Colic lymph node (tissue), 1 donor: ENCODE measurements around the genes SLC25A17, PMM1 and CCDC134.

DNA sequence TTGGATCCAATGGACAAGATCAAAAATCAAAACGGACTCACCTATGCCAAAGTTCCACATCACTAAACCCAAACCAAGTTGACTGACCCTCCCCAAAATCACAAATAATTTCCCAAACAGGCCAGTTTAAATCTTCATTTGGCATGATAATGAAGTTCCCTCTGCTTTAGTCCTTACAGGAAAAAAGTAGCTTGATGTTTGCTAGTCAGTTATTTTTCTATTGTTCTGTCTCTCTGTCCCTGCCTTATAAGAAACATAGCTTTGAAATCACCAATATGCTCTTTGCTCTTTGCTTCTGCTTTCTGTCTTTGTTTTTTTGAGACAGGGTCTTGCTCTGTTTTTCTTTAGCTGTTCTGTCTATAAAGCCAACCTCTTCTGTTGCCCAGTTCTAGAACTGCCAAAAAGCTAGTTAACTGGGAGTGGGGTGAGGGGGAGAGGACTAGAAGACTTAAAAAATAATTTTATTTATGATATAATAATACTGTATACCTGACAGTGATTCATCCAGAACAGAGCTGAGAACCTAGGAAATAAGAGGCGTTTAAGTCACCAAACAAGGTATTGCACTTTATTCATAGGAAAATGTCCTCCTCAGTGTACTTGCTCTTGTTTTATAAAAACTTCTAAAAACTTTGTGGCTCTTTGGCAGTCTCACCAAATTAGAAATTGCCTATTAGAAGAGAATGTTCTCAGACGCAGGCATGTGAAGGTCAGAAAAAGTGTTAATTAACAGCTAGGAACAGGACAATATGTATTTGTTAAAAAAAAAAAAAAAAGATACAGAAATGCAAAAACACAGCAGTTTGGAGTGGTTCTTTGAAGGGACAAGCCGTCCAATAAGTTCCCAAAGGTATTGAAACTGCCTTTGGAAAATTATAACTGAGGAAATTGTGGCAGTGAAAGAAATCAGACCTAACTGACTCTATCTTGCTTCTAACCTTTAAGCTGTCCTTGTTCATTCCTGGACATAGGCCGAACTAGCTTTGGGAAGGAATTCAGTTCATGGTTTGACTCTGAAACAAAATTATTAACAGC lies 68.1 kb downstream of the SLC25A17 start:
- PRO-cap, result no peak

DNA sequence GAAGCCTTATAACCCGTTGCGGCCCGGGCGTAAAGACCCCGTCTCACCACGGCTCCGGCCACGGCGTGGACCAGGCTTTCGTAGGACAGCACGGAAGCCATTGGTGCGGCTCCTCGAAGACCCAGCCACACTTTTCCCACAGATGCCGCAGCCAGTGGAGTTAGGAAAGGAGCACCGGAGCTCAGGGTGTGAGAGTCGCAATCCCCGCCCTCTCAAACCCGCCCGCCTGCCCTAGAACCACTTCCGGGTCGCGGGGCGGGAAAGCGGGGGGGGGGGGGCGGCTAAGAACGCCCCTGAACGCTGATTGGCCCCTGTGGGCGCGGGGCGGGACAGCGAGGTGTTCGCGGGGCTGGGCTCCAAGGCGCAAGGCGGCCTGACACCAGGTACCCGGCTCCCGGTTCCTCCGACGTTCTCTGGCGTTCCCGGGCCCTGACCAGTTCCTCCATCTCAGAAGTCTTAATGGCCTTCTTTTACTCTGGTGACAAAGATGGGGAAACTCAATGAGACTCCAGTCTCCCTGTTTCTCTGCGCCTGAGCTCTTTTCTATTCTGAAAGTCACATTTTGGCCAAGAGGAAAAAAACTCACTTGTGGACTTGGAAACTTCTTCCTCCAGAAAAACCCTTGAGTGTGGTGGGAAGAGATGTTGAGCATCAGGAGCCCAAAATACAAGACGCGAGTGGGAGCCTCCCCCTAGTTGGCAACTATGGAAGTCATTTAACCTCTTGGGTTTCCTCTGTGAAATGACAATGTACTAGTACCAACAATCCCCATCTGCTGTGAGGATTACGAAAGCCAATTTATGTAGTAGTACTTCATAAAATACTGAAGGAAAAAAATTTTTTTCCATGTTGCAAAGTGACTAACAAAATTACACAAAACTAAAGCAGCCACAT lies at the start of gene SLC25A17:
TSS of gene SLC25A17 (minus strand) at position 199 of the 894 bp plus-strand sequence.
- PRO-cap, result bidirectional peak, plus-strand start at position 340 of the sequence, minus-strand start at position 214 of the sequence

DNA sequence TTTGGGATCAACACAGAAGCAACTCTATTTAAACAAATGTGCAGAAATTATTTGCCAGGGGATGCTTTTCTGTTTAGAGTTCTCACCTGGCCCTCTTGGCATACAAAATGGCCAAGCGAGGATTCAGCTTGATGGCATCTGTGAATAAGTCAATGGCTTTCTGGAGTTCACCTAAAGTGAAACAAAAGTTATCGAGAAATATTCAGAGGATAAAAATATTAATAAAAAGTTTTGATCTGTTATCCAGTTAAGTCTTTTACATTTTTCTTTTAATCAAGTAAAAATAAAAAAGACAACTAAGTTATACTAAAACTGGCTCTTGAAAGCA lies 16.5 kb upstream of the SLC25A17 start:
- PRO-cap, result no peak

DNA sequence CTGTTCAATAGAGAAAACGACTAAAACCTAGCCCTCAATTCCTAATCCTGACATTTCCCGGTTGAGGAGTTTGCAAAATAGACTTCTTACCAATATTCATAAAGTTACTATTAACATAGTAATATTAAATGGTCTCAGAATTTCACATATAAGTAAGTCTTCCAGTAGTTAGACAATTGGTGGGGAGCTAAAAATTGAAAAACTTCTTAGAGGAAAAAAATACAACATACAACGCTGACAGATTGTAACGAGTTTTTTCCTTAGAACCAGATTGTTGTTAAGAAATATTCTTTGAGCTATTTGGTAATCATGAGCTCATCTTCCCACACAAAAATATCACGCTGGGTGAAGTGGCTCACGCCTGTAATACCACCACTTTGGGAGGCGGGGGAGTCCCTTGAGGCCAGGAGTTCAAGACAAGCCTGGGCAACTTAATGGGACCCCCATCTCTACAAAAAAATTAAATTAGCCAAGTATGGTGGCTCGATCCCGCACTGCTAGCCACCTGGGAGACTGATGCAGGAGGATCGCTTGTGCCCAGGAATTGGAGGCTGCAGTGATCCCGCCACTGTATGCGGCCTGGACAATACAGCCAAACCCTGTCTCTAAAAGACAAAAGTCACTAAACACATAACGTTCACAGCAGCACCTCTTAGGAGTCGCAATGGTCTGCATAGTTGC lies 1.5 kb downstream of the ST13 start:
- PRO-cap, result no peak

DNA sequence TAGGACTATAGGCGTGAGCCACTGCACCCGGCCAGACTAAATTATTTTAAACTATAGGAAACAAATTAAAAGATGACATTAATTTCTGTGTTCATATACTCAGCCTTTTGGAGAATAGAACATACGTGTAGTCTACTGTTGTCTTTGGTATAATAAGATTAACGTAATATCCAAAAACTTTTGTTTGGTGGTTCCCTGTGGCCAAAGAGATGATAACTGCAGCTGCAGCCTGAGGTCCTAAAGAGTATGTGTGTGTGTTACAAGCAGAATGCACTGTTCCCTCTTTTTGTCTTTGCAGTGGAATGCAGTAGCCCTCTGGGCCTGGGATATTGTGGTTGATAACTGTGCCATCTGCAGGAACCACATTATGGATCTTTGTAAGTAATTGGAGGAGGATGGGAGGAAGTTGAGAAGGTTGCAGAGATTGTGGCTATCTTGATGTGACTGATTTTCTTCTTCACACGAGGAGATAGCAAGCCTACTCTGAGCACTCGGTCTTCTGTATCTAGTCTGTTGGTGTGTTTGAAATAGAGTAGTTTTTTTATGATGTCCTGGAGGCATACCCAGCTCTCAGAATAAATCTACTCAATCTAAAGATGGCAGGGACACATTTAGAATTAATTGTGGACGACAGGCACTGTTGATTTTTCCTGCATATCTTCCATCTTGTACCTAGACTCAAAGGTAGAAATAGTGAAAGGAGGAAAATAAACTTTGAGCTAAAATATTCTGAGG lies 2.2 kb downstream of the RBX1 start:
- PRO-cap, result no peak

- PRO-cap, result no peak
Observed at GRCh38 chr22:41003110-41003590, 52.0 kb downstream of the RBX1 start.

DNA sequence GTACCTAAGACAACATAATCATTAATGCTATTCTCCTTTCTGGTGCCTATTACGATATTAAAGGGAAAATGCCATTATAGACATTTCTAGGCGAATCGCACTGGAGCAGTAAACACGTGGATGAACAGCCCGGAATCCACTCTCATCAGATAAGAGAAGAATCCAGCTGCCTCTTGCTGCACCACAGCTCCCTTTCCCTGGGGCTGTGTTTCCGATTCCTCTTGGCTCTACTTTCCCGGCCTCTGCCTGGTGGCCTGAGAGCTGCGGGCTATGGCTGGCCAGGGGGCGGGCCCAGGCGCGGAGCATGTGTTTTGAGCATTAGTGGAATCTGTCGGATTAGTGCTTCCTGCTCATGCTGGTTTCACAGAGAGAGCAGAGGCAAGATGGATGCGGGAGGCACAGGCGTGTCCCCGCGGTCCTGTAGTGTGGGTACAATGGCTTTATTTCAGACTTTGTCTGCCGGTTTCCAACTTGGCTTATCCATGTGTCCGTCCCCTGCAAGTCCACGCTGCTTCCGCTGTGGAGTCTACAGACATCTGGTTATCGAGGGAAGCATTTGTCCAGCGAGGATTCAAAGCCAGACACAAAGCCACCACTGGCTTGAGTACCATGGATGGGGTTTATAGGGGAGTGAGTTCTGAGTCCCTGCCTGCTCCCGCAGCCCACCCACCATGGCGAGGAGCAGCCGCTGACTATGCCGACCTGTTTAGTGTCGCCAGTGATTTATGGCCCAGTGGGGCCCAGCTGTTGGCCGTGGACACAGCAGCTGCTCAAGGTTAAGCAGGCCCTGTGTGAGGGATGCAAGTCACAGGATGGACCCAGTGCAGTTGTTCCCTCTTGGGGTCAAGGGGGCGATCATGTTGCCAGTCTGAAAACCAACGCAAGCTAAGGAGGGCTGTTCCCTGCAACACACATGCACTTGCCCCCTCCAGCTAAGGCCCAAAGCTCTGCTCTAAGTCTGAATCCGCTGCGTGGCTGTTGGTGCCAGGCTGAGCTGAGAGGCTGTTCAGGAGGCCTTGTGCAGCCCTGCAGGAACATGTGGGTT lies 43.4 kb upstream of the EP300 start:
- PRO-cap, result no peak

DNA sequence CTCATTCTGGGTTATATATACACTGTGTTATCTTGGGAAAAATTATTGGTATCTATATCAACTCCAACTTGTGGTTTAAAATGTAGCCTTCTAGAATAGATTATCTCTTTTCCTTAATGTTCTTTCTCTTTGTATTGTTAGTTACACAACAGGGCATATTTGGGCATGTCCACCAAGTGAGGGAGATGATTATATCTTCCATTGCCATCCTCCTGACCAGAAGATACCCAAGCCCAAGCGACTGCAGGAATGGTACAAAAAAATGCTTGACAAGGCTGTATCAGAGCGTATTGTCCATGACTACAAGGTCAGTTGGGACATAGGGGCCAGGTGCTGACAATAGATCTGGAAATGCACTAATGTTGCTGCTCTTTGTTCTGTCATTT lies 34.9 kb upstream of the L3MBTL2 start:
- PRO-cap, result no peak

DNA sequence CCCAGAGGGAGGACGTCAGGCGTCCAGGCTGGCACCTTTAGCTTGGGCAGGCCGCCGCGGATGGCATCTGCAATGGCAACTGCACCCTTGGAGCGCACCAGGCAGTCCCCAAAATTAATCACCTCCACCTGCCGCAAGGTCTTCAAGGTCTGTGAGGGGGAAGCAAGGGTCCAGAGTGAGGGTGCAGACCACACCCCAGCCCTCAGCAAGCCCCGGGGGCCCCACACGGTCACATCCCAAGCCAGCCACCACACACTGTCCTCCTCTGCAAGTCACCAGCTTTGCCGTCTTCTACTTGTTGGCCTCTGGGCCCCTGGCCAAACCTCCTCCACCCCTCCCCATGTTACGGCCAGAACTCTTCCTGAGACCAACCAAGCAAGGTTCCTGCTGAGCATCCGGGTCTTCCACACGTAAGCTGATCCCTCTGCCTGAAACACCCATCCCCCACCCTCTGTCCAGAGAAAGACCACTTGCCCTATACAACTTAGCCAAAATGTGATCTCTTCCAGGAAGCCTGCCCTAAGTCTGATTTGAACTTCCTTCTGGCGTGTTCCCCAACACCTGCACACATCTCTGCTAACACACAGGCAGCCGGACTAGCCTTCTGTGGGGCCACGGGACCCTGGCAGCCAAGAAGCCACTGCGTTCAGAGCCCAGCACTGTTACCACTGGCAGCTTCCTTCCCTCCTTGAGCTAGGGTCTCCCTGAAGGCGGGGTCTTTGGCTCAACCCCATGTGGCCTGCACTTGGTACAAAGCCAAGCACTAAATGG lies 16.1 kb upstream of the CHADL start:
- PRO-cap, result no peak

- PRO-cap, result no peak
Observed at GRCh38 chr22:41431336-41431911, 15.2 kb downstream of the TOB2 start.

DNA sequence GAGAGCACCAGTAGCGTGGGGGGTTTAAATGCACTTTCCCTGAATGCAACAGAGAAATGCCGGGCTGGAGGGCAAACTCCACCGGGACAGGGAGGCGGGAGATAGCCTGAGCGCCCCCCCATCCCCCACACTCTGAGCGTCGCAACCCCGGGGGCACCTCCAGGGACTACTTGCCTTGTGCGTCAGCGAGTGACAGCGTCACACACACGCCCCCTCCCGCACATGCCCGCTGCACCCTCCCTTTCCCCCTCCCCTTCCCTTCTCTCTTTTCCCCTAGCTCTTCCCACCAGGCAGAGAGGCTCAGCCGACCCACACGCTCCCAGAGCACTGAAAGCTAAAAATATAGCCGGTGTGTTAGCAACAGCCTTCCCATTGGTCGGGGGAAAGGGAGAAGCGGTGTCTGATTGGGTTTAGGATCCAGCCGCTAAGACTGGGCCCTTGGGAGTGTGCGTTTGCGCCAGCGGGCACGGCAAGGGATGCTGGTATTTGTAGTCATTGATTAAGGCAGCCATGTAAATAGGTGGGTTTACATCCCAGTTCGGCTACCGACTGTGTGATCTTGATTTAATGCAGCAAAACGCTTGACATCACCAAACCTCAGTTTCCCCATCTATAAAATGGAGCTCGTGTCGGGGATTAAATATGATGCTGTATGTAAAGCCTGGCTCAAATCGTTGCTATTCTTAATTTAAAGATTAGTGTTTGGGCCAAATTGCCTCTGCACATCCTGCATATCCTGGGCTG lies 1.8 kb upstream of the TOB2 start:
- PRO-cap, result unidirectional peak, minus-strand start at position 134 of the sequence; unidirectional peak, minus-strand start at position 329 of the sequence

DNA sequence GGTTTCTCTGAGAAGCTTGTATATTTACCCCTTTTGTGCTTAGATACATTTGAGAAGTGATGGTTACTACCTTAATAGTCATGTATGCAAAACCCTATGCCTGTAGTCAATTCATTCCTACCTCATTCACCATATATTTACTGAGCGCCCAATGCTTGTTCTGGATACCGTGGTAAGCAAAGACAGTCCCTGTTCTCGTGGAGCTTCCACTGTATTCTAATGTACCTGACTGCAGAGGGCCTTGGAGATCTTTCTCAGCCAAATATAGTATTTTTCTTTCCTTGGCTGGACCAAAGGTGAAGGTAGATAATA lies 2.4 kb downstream of the ACO2 start:
- PRO-cap, result no peak

DNA sequence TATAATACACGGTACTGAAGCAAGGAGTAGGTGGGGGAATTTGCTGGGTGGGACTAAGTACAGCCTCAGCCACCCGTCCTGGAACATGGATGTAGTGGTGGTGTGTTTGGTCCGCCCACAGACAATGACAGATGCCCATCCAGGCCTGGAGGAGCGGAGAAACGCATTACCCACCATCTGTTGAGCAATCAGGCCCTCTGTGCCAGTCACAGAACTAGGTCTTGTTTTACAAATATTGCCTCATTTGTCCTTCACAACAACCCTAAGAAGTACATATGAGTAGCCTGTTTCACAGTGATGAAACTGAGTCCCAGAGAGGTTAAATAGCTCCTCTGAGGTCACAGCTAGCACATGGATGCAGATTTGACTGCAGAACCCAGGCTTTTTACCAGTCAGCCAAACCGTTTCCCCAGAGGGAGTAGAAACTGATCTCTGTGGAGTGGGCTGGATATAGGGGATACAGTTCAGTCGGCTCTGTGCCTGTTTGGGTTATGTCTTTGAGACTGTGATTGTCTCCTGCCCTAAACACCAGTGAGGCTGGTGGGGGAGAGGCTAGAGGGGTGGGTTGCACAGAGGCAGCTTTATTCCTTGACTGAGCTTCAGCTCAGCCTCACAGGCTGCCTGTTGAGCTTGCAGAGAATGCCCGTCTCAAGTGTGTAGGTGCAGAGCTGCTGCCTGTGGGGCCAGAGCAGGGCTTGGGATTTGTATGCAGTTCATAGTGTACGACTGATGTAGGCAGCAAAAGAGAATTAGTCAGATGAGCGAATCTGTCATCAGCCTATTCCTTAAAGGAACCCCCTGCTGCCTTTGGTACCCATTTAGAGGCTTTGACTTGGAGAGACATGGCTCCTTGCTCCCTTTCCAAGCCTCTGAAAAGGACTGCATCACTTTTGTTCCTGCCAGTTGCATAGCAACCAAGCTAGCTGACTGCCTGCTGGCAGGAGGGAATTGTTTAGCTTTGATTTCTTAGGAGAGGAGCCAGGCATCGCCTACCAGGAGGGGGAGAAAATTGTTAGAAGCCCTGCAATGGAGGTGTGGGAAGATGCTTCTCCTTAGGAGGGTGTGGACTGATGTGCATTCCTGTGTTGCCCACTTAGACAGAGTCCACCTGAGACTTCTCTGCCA lies 10.6 kb downstream of the ACO2 start:
- PRO-cap, result no peak

DNA sequence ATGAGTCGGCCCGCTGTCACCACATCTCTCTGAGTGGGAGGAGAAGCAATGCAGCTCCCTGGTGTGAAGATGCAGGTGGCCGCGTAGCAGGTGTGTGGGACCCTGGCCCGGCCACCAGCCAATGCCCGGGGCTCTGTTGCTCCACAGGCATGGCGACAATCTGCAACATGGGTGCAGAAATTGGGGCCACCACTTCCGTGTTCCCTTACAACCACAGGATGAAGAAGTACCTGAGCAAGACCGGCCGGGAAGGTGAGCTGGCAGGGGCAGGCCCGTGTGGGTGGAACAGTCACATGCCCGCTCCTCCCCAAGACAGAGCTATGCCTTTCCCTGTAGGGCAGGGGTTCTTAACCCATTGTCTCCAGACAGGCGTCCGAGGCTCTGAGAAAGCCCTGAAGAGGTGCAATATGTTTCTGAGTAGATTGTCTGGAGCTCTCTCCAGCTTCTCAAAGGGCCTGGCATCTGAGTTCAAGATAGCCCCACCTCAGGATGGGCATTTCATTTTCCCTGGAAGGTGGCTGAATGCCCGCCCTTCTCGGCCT lies 26.8 kb downstream of the POLR3H start:
- PRO-cap, result no peak

DNA sequence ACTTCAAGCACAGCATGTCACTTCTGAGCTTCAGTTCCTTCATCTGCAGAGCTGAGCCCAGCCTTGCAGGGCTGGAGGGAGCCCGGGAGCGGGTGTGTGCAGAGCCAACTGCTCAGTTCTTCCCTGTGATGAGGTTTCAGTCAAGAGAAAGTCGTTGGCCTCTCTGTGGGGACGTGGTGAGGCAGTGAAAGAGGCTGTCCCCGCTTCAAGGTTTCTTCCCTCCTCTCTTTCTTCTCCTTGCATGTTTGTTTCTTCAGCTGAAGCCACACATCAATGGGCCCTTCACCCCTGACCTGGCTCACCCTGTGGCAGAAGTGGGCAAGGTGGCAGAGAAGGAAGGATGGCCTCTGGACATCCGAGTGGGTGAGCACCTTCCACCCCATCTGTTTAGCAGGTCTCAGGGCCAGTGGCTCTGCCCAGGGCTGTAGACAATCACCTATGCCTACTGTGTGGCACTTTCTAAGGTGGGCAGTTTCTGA lies 24.3 kb downstream of the POLR3H start:
- PRO-cap, result no peak

GRCh38 chr22:41589668-41590433 lies at the start of gene PMM1:
Gene PMM1, minus strand, starts transcription at chr22:41589840.
- PRO-cap, result bidirectional peak, plus-strand start at chr22:41590132, minus-strand start at chr22:41589842; unidirectional peak, plus-strand start at chr22:41590170; unidirectional peak, plus-strand start at chr22:41590233

GRCh38 chr22:41799579-41800819 lies at the start of gene CCDC134:
Gene CCDC134, plus strand, starts transcription at chr22:41800679.
- PRO-cap, result unidirectional peak, plus-strand start at chr22:41800315; bidirectional peak, plus-strand start at chr22:41800679, minus-strand start at chr22:41800491

GRCh38 chr22:41800820-41801556 lies 509 bp downstream of the CCDC134 start:
- PRO-cap, result no peak

GRCh38 chr22:41821506-41822338 lies 11.2 kb upstream of the SREBF2 start:
- PRO-cap, result no peak

DNA sequence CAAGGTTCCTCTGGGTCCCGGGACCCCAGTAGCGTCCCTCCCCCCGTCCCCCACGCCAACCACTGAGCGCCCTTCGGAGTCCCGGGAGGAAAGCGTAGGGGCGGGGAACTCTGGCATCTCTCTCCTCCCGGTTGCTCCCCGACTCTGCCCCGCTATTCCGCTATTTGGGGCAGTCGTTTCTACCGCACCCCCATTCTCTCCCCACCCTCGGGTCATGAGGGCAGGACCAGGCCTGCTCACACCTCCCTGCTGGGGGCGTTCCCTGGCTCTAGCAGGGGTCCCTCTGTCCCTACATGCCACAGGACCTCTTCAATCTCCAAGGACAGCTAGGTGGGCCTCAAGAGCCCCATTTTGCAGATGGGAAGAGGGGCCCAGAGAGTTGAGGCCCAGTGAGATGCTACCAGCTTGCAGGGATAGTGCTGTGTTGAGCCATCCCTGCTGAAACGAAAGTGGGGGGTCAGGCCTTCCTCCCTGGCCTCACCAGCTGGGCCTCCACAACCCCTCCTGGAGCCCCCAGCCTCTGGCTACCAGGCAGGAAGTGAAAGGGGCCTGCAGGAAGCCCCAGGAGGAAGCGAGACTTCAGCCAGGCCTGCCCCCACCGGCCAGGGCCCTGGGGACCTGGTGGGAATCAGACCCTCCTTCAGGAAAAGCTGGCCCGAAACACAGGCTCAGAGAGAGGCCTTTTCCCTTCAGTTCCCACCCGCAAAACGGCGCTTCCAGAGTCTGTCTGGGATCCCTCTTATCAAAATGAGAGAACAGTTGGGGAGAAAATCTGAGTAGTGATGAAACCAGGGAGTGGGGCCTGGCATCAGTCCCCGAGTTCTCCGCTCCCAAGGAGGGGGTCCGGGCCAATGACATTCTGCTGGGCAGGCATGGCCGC lies 5.6 kb upstream of the SHISA8 start:
- PRO-cap, result unidirectional peak, minus-strand start at position 210 of the sequence